H4 (cell line): Measurements from ENCODE around the genes IL1RL2 and IL1RL1.

- RAMPAGE, long total RNA = no peak
Observed at GRCh38 chr2:101983538-101983841, 8.3 kb upstream of the IL1R2 start.

GRCh38 chr2:101998628-101999780, 7.2 kb downstream of the IL1R2 start:
- RAMPAGE, long total RNA = no peak

GRCh38 chr2:102037620-102038229, 46.0 kb downstream of the IL1R2 start:
- RAMPAGE, long total RNA = no peak

- RAMPAGE, long total RNA = no peak
Observed at GRCh38 chr2:102048413-102049001, 56.7 kb downstream of the IL1R2 start.

GRCh38 chr2:102107617-102107989, 34.9 kb upstream of the IL1R1 start:
- RAMPAGE, long total RNA = no peak

GRCh38 chr2:102186620-102187289, at the start of gene IL1RL2:
IL1RL2 (plus strand) TSS chr2:102187023.
- RAMPAGE, long total RNA = no peak

DNA sequence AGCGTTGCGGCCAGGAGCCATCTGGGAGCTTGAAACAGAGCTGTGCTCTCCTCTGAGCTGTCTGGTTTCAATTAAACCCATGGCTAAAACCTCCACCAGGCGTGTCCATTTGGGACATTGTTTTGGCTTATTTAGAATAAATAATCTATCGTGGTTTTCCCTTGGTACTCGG, 58.5 kb downstream of the IL1RL2 start:
- RAMPAGE, long total RNA = no peak

DNA sequence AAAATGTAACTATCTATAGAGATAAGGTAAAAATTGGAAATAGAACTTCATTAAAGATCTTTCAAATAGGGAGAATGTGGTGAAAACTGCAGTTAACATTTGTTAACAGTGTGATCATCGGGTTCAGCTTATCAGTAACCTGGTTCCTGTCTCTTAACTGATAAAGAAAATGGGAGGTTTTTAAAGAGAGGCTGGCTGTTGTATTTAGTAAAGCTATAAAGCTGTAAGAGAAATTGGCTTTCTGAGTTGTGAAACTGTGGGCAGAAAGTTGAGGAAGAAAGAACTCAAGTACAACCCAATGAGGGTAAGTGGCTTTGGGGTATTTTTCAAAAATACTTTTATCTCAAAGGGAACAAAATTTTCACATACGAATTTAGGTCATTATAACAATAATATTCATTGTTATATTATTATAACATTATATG, at the start of gene IL1RL1:
IL1RL1 (plus strand) TSS at position 244 of the 425 bp plus-strand sequence.
- RAMPAGE, long total RNA = no peak

DNA sequence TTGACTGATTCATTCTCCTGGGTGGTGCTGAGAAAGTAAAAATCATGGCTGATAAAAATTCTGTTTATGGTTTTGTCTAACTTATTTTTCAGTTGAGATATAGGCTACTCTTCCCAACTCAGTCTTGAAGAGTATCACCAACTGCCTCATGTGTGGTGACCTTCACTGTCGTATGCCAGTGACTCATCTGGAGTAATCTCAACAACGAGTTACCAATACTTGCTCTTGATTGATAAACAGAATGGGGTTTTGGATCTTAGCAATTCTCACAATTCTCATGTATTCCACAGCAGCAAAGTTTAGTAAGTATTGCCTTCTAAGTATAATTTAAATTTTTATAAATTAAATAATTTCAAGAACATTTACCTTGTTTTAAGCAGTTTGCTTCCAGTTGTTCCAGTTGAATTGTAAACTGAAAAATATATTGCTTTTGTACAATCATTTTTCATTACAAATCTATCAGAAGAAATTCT, 17.5 kb upstream of the IL18R1 start:
- RAMPAGE, long total RNA = no peak

DNA sequence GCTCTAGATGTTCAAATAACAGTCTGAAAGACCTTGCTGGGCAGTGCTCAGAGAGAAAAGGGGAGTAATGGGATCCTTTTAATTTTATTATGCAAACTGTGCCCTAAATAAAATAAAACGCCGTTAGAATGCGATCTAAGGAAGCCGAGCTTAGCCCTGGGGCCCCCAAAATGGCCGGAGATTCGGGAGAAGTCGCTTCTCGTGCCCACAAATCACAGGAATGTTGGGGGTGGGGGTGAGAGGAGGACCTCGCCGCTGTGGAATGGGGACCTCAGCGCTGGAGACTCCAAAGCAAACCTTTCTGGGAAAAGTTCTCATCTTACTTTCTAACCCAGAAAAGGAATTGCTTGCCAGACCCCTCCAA, 8.3 kb upstream of the POU3F3 start:
- RAMPAGE, long total RNA = no peak

DNA sequence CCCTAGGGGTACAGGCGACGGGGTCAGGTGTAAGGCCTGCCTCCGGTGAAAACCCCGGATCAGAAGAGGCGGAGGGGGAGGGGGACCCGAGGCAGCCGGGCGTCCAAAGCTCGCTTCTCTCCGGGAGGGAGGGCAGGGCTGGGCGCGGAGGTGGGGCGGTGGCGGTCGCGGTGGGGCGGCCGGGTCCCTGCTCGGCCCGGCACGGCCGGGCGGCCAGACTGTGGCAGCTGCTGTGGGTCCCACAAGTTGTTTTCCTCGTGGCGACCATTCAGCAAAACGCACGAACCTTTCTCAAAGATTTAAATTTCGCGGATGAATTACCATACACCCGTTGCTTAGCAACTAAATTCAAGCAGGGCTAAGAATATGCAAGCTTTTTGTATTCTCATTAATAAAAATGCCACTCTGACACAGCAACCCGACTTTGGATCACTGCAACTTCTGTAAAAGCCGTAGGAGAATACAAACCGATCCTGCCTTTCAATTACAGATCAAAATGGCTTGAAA, 8.6 kb downstream of the POU3F3 start:
- RAMPAGE, long total RNA = no peak

- RAMPAGE, long total RNA = no peak
Observed at GRCh38 chr2:104867214-104868093, 13.5 kb downstream of the POU3F3 start.

GRCh38 chr2:105096899-105097440, 59.1 kb downstream of the MRPS9 start:
- RAMPAGE, long total RNA = no peak

DNA sequence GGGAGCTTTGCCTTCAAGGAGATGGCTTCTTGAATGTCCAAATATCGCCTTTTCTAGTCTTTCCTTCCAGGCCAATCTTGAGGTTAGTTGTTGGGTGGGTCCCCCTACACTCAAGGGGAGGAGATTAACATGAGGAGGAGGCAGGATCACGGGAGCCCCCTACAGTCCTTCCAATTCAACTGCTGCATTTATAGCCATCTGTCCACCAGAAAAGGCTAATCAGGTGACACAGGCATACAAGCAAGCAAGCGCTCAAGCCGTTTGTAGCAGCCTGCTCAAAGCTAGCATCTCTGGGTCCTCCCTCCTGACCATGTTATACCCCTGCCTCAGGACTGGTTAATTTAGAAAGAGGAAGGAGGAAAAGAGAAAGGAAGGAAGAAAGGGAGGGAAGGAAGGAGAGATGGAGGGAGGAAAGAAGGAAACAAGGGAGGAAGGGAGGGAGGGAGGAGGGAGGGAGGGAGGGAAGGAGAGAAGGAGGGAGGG, 87.6 kb downstream of the MRPS9 start:
- RAMPAGE, long total RNA = no peak

DNA sequence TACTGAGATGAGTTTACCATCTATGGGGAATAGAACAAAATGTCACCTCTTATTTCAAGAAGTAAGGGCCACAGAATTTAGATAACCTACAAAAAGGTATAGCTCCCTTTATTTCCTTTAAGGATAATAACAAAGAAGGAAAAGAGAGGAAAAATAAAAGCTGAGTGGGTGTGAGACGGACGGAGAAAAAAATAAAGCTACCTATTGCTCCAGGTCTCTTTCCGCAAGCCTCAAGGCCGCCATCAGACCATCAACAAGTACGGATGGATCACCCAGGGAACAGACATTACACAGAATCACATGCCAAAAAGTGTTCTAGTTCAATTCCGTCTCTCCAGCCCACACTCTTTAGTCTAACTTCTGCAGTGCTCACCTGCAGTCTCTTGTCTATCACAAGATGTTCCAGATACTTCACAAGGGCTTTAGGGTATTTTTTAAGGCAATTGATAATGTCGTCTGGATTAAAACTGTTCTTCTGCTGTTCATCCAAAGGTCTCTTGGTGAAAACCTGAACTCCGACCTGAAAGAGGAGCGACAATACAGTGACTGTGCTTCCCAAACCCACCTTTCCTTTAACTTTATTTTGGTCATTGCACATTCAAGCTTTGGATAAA, 31.7 kb downstream of the GPR45 start:
- RAMPAGE, long total RNA = no peak

DNA sequence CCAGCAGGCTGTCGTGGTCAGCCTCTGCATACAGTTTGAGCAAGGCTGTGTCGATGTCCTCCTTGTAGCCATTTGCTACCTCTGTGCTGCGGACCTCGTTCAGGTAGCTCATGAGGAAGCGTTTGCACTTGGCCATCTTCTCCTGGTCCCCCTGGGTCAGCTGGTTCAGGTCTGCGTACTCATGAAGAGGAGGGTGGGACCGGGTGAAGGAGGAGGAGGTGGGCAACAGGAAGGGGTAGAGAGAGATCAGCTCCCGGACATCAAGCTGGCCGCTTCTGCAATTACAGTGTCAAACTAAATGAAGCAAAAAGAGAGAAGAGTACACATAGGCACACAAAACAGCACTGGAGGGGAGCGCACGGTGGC, 38.9 kb downstream of the GPR45 start:
- RAMPAGE, long total RNA = no peak

- RAMPAGE, long total RNA = no peak
Observed at GRCh38 chr2:105337901-105338498, 660 bp downstream of the C2orf49 start.

- RAMPAGE, long total RNA = no peak
Observed at GRCh38 chr2:105379843-105380576, 18.8 kb downstream of the FHL2 start.

DNA sequence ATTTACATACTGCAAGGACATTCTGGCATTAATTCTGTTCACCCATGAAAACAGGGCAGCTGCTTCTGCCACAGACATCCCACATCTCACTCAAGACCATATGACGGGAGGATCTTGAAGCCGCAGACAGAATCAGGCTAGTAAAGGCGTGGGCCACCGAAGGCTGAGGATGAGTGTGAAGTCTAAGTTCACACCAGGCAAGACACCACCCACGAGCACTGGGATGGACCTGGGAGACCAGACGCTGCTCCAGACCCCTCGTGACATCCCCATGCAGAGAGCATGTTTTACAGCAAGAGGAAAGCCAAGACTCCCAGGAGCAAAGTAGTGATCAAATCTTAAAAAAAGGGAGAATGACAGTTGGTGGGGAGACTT, 3.1 kb downstream of the FHL2 start:
- RAMPAGE, long total RNA = no peak

GRCh38 chr2:105397781-105398217, 1.1 kb downstream of the FHL2 start:
- RAMPAGE, long total RNA = no peak